REH cell (cell line): ENCODE measurements around the gene CHFR.

- PRO-cap: no peak
Observed at GRCh38 chr12:132536525-132537159, 46.7 kb downstream of the FBRSL1 start.

- PRO-cap: no peak
Observed at GRCh38 chr12:132544193-132544733, 54.3 kb downstream of the FBRSL1 start.

DNA sequence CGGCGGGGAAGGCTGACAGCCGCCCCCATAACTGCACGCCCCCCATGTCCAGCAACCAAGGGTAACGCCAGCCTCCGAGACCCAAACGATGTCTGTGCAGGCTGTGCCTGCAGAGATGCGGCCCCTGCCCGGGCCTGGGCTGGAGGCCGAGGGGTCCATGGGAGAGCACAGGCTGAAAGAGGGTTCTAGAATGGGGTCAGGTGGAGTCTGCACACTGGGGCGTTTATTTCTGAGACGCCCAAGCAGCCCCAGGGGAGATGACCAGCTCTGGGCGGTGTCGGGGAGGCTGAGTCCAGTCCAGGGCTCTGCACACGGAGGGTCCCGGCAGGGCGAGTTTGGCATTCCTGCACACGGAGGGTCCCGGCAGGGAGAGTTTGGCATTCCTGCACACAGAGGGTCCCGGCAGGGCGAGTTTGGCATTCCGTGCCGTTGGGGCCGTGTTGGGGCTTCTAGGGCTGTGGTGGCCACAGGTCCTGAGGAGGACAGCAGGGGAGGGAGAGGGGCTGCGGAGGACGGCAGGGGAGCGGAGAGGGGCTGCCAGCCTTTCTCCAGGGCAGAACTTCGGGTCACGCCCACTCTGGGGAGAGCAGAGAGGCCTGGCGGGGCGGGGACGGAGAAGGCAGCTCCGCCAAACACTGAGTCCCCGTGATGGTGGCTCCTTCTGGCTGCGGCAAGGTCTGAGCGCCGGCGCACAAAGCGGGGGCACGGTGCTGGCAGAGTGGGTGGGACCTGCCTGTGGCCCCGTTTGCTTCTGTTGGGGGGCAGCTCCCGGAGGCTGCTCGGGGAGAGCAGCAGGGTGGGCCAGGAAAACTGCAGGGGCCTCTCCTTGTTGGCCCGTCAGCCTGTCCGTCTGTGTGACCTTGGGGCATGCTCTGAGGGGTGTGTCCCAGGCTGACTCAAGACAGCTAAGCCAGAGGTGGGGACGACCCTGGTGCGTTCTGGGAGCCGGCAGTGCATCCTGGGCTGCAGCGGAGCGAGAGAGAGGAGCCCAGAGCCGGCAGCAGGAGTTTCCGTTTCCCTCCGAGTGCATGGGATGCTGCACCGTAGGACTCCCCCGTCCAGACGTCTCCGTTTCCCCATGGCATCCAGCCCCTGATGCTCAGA lies 60.1 kb downstream of the FBRSL1 start:
- PRO-cap: no peak

DNA sequence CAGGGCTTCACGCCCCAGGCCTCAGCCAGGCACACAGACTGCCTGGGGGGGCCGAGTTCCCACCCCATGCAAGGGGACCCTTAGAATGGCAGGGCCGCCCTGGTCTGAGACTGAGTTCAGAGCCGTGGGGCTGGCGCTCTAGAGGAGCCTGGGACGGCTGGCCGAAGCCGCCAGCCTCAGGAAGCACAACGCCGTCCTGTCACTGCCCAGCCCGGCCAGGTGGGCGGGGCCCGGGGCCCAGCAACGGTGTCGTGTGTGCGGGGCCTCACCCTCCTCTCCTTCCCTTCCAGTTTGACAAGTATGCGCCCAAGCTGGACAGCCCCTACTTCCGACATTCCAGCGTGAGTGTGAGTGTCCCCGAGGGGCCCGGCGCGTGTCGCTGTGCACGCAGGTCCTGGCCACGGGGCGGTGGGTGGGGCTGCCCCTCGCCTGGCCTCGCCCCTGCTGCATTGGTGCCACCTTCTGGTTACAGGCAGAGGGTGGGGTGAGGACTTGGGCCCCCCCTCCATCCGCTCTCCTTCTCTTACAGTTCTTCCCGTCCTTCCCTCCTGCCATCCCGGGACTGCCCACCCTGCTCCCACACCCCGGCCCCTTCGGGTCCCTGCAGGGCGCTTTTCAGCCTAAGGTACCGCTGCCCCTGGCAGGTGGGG lies 38.3 kb downstream of the LRCOL1 start:
- PRO-cap: no peak

GRCh38 chr12:132595922-132596391 lies 14.4 kb downstream of the LRCOL1 start:
- PRO-cap: no peak

DNA sequence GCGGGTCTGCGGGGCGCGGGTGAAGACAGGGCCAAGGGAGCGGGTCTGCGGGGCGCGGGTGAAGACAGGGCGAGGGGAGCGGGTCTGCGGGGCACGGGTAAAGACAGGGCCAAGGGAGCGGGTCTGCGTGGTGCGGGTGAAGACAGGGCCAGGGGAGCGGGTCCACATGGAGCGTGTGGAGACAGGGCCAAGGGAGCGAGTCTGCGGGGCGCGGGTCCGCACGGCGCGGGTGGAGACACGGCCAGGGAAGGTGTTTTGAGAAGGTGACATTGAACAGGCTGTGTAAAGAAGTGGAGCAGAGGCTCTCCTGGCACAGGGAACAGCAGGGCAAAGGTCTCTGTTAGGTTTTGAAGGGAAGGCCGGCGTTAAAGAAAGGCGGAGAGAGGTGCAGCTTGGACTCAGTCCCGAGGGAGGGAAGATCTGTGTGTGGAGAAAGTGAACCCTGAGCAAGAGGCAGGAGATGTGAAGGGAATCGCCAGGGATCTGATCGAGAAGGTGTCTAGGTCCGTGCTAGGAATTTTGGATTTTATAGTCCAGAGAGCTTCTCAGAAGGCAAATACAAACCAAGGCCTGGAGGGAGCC lies 1.8 kb downstream of the PXMP2 start:
- PRO-cap: no peak

- PRO-cap: no peak
Observed at GRCh38 chr12:132702812-132704007, 7.4 kb upstream of the PGAM5 start.

DNA sequence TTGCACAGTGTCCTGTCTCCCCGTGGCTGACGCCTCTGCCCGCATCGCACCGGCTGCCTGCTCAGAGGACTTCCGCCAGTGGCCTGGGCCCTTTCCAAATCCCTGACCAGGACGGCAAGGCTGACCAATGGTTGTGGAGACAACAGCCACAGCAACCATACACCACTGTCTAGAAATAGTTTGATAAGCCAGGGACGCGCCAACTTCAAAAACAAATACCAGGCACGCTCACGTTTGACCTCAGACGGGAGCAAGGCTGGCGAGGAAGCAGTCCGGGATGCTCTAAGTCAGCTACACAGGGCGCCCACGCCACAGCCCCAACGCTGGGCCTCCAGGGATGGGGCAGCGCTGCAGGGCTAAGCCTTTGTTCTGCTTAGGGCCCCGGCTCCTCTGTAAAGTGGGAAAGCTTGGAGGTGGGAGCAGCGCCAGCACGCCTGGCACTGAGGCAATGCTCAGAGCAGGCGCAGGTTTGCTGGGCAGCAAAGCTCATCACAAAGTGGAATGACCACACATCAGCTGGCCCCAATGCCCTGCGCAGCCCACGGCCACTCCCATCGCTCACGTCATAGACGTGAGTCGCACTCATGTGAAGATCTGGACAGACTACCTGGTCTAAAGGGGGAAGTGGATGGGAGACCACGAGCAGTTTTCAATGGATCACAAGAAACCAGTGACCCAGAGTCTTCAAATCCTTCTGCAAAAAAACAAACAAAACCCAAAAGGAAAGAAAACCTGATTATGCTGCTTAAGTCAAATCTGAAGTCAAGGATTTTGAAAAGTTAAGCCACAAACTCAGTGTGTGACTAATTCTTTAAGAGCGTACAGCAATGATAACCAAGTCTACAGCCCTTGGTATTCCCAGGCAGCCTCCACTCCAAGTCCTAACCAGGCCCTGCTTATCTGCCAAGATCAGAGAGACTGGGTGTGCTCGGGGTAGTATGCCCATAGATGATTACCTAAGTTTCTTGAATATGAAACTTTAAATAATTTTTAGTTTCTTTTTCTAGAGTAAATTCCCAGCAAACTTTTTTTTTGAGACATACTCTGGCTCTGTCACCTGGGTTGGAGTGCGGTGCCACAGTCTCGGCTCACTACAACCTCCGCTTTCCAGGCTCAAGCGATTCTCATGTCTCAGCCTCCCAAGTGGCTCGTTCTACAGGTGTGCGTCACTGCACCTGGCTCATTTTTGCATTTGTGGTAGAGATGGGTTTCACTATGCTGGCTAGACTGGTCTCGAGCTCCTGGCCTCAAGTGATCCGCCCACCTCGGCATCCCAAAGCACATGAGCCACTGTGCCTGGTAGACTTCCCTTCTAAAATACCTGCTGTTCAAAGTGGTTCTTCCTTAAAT lies 12.9 kb downstream of the PGAM5 start:
- PRO-cap: no peak

GRCh38 chr12:132887513-132888481 lies at the start of gene CHFR:
Gene CHFR, minus strand, starts transcription at chr12:132887605.
- PRO-cap: no peak

DNA sequence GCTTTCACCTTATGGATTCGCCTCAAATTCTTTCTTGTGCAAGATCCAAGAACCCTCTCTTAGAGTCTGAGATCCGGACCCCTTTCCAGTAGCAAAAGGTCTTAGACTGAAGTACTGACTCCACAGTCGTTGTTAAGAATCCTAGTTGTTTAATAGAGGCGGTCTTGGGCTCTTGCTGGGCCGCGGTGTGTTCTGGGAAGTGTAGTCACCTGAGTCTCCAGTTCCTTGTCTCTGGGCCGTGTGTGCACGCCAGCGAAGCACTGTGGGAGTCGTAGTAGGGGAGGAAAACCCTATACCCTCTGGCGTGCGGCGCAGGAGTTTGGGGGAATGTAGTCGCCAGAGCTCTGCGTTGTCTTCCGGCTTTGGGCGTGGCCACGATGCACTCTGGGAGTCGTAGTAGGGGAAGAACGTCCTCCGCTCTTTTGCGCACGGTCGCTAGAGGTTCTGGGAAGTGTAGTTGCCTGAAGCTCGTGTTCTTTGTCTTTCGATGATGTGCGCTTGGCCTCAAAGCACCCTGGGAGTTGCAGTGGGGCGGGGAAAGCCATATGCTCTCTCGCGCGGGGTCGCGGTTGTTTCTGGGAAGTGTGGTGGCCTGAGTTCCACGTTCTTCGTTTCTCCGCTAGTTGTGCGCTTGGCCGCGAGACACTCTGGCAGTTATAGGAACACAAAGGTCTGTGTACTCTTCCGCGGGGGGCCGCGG lies 691 bp upstream of the ZNF140 start:
- PRO-cap: bidirectional peak, plus-strand start at position 544 of the sequence, minus-strand start at position 649 of the sequence